ENCODE measurements around the gene PSME4.

- RRBS, result no CpG with 5 or more reads among the region's 10 CpGs
Observed at GRCh38 chr2:47040585-47041078, 99.6 kb downstream of the TTC7A start.

GRCh38 chr2:47057148-47057523 is 98.0 kb downstream of the STPG4 start:
- RRBS, result no CpG with 5 or more reads among the region's 3 CpGs

- RRBS, result no CpG with 5 or more reads among the region's 3 CpGs
Observed at GRCh38 chr2:47077318-47077595, 77.9 kb downstream of the STPG4 start.

- RRBS, result no CpG with 5 or more reads among the region's 3 CpGs
Observed at GRCh38 chr2:47174785-47174973, 1.6 kb downstream of the CALM2 start.

DNA sequence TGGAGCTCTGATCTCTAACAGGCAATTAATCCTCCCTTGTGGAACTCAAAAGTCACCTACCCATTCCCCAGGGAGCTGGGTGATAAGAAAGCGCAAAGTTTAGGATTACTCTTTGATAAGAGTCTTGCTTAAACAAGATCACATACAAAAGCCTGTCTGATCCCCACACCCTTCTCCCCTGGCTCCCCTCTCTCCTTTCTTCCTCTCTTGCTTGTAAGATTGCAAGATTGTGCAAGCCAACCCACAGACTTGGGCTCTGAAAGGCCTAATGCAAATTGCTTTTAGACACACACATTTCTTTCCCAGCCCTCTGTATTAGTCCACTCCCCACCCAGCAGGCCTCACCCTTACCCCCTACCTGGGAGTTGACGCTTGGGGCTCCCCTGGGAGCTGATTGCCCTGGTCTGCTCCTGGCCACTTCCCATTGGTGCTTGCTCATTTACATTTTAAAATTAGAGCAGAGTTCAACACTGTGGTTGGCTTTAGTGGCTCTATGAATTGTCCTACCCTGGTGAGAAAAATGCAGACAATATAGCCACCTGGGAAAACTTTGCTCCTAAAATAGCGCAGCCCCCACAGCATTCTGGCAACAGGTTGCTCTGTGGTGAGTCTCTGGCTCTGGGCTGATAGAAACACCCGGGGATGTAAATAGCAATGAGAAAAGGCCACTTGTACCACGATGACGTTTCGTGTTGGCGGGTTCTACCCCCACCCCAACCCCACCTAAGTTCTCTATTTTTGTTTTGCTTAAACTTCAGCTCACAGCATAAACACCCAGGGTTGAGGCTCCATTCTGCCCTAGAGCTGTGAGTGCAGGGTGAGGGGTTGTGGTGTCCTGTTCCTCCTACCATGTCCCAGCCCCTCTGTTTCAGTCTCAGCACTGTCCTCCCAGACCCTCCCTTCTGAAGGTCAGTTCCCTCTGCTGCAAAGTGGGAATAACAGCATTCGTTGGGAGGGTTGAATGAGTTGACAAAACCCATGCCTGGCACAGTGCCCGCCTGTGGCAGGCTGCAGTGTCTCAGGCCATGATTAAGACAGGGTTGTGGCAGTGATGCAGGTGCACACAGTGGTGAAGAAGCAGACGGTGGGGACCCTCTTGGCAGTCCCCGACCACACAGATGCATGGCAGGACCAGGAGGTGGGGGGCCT is 58.7 kb upstream of the EPCAM start:
- RRBS, result no CpG with 5 or more reads among the region's 12 CpGs

DNA sequence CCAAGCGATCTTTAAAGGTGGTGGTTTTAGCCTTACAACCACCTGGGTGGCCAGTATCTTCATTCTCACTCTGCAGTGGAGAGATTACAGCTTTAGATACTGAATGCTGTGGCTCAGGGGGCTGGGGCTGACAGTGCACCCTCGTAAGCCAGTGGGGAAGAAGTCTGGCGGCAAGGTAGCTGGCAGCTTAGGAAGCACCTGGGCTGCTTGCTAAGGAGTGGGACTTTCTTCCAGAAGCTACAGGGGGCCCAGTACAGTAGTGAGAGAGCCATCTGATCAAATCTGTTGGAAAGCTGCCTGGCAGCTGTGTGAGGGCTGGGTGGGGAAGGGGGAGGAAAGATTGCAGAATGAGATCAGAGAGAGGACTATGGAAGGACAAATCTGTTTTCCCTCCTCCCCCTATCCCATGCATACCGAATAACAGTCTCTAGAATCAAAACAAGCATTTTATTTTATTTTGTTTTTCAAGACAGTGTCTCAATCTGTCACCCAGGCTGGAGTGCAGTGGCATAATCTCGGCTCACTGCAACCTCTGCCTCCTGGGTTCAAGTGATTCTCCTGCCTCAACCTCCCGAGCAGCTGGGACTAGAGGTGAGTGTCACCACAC is 47.4 kb upstream of the EPCAM start:
- RRBS, result no CpG with 5 or more reads among the region's 6 CpGs

- RRBS, result no CpG with 5 or more reads among the region's 8 CpGs
Observed at GRCh38 chr2:47723934-47724773, 58.8 kb upstream of the MSH6 start.

- RRBS, result no CpG with 5 or more reads among the region's 5 CpGs
Observed at GRCh38 chr2:47872039-47872424, 34.3 kb downstream of the FBXO11 start.

DNA sequence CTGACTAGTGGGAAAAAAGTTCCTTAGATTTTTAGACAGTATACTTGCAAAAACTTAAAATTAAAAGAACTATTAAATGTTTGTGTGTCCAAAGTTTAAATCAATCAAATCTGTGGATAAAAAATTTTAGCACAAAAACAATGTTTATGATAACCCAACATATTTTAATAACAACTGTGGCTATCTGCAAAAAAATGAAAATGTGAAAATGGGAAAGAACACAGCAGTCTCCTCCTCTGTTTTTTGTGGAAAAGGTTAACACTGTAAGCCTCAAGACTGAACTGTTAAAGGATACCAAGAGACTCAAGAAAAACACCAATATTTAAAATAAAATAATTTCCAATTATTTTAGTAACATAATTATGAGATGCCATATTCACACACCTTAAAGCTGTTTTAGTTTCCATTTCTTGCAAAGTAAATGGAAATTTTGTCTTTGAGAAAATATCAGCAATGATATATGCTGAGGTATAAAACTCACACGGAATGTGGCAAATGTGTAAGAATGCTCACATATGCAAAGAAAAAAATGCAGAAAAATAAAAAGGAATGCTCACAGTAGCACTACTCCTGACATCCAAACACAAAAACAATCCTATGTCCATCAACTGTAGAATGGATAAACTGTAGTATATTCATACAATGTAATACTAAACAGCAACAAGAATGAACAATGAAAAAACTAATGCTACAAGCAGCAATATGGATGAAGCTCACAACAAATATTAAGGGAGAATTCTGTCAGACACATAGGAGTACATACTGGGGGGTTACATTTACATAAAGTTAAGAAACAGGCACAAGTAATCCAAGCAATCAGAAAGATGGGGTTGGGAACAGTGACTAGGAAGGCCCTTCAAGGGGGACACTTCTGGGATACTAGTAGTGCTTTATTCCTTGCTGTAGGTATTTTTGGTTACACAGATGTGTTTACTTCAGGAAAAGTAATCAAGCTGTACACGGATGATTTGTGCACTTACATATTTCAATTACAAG is 11.3 kb downstream of the FBXO11 start:
- RRBS, result no CpG with 5 or more reads among the region's 2 CpGs

- RRBS, result no CpG with 5 or more reads among the region's 33 CpGs
Observed at GRCh38 chr2:47905365-47905588, 1.0 kb downstream of the FBXO11 start.

DNA sequence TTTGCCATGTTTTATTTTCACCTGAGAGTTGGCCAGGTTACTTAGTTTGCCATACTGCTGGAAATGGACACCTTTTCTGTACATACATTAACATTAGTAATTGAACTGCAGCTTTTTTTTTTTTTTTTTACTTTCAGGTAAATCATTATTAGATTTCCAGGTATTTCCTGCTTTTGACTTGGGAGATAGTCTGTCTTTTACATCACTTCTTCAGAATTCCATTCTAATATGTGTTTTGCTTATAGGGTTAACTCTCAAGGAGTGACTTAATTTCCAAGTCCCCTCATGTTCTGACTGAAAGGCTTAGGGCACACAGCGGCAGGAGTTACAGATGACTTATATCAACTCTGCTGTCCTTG is 160.4 kb upstream of the FOXN2 start:
- RRBS, result no CpG with 5 or more reads among the region's 1 CpG

DNA sequence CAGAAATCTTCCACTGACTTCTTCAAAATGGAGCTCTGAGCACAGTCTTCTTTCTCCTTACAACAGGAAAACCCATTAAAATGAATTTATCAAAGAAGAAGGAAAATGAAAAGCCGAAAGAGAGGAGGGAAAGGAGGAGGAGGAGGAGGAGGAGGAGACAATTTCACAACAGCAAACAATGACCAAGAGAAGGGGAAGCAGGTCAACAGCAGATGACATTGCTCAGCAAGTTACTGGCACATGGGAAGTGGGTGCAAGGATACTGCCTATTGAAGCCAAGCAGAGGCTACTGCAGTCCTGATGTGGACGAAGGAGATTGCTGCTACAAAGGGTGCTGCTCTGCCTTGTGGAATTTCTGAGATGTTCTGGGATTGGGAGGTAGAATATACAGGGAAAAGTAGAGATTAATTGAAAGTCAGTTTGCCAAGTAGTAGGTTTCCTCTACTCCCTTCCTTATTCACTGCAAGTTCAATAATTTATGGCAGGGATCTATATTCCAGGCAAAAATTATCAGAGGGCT is 139.9 kb upstream of the FOXN2 start:
- RRBS, result no CpG with 5 or more reads among the region's 2 CpGs

DNA sequence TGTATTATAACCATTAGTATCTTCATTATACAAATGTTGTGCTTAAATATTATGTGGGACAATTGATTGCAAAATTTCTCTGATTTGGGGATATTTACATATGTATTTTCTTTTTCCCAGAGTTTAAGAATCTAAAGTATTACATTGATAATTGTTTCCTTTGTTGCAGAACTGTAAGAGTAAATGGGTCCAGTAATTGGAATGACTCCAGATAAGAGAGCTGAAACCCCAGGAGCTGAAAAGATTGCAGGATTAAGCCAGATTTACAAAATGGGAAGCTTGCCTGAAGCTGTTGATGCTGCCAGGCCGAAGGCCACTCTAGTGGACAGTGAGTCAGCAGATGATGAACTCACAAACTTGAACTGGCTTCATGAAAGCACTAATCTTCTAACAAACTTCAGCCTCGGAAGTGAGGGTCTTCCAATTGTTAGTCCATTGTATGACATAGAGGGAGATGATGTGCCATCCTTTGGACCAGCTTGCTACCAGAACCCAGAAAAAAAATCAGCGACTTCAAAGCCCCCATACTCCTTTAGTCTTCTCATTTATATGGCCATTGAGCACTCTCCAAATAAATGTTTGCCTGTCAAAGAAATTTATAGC is 31.7 kb downstream of the FOXN2 start:
- RRBS, result no CpG with 5 or more reads among the region's 3 CpGs

DNA sequence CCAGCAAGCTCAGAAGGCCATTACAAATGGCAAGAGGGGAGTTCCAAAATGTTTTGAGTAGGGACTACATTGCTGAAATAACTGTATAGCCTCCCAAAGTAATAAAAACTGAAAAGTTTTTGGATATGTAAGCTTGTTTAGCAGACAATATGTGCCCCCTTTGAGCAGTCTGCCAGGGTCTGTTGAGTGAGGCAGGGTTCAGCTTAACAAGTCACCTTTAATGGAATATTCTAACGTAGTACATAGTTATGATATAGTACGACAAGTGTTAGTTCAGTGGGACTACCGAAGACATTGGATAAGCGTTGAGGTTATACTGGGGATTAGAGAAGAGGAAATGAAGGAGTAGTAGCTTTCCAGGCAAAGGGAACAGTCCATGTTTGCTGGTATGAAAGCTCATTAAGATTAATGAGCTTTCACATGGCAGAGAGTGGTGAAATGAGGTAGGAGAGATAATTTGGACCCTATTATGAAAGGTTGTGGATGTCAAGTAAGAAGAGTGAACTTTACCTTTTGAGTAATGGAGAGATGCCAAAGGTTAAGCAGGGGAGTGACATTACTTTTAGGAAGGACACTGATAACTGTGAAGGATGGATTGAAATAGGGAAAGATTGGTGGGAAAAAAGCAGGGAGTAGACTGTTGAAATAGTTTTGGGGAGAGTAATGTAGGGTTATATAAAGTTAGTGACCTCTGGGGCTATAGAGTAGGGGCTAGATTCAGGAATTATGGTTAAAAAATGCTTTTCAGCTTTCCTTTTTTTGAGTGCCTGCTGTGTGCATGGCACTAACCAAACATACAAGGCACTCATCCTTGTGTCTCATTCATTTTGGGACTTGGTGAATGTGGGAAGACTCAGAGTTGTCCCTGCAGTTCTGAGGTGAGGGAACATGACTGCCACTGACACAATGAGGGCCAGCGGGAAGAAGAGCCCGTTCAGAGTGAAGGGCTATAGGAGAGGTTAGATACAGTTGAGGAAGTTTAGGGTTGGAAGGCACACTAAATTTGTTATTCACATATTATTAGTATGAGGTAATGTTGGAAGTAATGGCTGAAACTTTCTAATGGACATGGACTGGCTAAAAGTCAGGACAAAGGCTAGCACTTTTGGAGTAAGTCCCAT is 2.2 kb downstream of the PPP1R21 start:
- RRBS, result no CpG with 5 or more reads among the region's 6 CpGs

GRCh38 chr2:49861646-49862253 is 707.4 kb upstream of the FSHR start:
- RRBS, result no CpG with 5 or more reads among the region's 2 CpGs

- RRBS, result no CpG with 5 or more reads among the region's 1 CpG
Observed at GRCh38 chr2:53784989-53785312, 1.8 kb downstream of the ASB3 start.

DNA sequence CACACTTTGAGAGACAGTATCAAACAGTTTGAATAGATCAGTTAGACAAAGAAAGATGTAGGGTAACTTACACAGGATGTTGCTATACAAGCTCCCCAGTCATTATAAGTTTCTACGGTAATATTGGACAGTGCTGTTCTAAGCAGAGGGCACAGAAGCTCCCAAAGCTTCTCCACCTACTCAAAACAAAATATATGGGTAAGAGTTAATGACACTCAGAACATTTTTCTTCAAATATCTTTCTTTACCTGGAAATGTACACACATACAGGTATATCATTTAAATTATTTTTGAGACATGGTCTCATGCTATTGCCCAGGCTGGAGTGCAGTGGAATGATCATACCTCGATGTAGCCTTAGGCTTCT is 30.2 kb upstream of the GPR75 start:
- RRBS, result no CpG with 5 or more reads among the region's 2 CpGs

GRCh38 chr2:53970580-53971339 is at the start of gene PSME4:
Gene PSME4, minus strand, starts transcription at chr2:53970993.
- RRBS, result 2% methylated on average over 46 of the region's 88 CpGs

DNA sequence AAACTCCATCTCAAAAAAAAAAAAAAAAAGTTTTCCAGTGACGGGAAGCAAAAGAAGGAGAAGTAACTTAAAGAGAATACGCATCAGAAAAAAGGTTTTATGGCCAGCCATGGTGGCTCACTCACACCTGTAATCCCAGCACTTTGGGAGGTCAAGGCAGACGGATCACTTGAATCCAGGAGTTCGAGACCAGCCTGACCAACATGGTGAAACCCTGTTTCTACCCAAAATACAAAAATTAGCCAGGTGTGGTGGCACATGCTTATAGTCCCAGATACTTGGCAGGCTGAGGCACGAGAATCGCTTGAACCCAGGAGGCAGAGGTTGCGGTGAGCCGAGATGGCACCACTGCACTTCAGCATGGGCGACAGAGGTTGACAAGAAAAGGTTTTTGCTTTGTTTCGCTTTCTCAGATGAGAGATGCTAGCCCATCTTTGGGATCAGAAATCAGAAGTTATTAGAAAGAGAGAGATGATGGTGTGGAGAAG is 21.9 kb downstream of the ACYP2 start:
- RRBS, result no CpG with 5 or more reads among the region's 10 CpGs

DNA sequence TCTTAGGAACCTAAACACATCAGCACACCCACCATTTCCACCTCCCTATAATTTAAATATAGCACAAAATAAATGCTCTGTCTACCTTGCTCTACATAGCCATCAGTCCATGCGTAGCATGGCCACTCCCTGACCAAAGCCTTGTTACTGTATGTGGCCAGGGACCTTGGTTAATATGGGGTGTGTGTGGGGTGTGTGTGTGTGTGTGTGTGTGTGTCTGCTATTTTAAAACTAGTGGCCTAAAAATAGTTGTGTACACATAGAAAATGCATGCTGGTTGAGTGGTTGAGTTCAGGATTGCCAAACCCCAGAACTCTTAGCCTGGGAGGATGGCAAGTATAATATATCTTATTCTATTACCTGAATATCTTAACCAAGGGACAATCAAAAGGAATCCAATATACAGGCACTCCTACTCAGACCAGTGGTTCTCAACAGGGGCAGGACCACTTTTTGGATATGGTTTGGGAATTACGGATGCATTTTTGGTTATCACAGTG is 72.0 kb downstream of the ACYP2 start:
- RRBS, result no CpG with 5 or more reads among the region's 2 CpGs